Bronchus fibroblast of lung (primary cell): Measurements from ENCODE around the genes SLC4A2 and FASTK.

GRCh38 chr7:150901104-150901796 lies 48.9 kb downstream of the AOC1 start:
- RAMPAGE, long total RNA: no peak

DNA sequence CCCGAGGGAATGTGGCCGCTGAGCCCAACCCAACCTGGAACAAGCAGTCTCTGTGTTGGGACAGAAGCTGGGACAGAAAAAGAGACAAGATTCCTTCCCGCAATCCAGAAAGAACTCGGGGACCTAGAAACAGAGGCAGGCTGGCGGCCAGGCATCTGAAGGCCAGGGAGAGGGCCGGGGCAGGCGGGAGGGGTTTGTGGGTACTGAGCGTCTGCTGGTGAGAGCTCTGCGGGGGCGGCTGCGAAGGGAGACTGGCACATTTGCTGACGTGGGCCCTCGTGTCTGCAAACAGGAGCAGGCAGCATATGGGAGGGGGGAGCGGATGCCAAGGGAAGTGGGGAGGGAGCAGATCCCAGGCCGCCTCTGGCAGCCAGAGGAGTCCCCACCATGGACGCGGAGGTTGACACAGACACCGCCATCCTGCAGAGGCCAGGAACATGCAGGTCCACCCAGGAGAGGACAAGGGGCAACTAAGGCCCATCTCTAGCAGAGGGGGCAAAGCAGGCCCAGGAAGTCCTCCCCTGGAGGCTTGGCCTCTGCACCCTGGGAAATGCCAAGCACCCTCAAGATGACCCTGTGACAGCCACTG lies 32.2 kb downstream of the KCNH2 start:
- RAMPAGE, long total RNA: no peak

- RAMPAGE, long total RNA: no peak
These were observed 26.8 kb downstream of the KCNH2 start for GRCh38 chr7:150951228-150951868.

- RAMPAGE, long total RNA: no peak
These were observed 22.6 kb downstream of the KCNH2 start for GRCh38 chr7:150955165-150956253.

DNA sequence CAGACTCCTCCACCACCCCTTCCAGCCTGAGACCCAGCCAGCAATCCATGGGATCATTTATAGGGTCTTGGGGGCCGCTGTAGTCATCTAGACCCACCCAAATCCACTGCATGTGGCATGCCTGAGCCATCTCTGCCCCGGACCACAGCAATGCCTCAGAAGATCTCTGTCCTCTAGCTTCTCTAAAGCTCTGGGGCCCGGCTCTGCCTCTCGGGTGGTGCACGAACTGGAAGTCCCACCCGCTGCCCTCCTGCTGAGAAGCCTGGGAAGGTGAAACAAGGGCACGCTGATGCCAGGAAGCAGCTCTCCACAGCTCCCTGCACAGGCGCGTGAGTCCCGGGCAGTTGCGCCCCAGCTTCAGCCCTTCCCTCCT lies 12.9 kb downstream of the KCNH2 start:
- RAMPAGE, long total RNA: no peak

DNA sequence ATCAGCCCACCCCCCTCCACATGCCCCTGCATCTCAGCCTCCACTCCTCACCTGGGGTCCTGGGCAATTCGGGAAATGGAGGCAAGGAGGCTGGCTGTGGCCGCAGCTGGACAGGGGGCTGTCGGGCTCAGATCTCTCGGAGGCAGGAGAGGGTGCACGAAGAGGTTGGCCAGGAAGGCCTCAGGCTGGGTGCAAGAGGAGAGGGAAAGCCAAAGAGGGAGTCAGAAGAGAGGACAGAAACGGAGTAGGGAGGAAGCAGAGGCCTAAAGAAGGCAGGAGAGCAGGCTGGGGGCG lies 7.7 kb downstream of the ATG9B start:
- RAMPAGE, long total RNA: no peak

DNA sequence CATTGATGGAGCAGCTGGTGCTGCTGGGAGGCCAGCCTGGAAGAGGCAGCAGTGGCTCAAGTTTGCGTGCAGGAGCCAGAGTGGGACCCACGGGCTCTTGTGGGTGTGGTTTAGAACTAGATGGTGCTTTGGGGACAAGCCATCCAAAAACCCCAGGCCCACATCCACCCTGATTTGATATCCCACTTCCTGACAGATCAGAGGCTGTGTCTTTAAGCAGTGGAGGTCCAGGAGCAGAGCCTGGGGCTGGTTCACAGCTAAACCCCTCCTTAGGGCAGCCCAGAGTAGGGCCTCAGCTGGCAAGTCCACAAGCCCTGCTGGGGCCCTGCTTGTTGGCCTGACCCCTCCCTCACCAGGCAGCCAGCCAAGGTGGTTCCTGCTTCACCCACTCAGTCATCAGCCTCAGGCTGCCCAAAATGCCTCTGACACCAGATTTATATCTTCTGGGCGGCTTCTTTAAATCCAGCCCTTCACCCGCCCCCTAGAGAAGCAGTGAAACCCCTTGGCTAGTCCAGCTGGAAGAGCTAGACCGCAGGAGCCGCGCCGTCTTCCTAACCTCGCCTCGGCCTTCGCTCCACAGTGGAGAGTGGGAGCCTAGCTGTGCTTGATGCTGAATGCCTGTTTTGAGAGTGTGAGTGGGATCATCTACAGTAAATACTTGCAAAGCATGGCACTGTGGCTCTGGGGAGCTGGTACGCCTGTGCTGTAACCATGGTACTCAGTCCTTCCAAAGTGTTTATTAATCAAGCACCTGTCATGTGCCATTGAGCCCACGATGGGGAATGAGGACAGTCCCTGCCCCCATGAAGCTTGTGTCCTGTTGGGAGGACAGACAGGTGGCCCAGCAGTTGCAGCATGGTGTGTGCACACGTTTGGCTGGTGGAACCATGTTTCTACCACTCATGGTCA lies 1.3 kb upstream of the ASIC3 start:
- RAMPAGE, long total RNA: no peak

DNA sequence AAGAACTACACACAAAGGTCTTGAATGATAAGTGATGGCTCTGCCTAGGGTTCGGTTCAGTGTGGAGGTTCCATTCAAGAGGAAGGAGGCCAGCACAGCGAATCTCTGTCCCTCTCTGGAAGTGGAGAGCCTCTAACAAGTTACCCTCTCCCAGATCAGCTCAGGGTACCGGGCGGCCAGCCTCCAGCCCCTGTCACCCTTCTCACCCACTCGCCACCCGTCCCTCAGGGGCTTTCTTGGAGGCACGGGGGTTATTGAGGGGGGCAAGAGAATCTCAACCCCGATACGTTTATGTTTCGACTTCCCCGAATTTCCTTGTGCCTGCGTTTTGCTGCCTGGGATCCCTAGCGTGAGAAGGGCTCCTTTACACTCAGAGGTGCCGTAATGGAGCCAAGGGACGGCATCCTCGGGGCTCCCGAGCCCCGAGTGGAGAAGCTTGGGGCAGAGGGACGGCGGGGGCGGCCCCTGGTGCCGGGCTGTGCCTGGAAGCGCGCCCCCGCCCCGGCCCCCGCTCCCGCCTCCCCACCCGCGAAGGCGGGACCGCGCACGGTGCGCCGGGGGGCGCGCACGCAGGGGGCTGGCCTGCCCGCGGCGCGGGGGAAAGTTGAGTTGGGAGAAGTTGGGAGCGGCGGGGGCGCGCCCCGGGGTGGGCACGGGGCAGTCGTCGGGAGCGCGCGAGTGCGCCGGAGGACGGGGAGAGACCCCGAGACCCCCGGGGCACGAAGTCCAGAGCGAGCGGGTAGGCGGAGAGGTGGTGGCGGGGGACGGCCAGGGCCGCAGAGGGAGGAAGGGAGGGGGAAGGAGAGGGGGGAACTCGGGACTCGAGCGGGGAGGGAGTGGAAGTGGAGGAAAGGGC lies at the start of gene SLC4A2:
SLC4A2 (plus strand) TSS at position 566 of the 856 bp plus-strand sequence.
- RAMPAGE, long total RNA: no peak

- RAMPAGE, long total RNA: no peak
These were observed 4.5 kb downstream of the FASTK start for GRCh38 chr7:151075768-151076808.

- RAMPAGE, long total RNA: no peak
These were observed 3.4 kb downstream of the FASTK start for GRCh38 chr7:151077025-151077736.

- RAMPAGE, long total RNA: start-site peak on the minus strand at chr7:151080795-151080809, 132 and 69 reads in 2 replicates
These were observed at the start of gene FASTK for GRCh38 chr7:151080691-151081788. FASTK (minus strand) TSS chr7:151080809.

DNA sequence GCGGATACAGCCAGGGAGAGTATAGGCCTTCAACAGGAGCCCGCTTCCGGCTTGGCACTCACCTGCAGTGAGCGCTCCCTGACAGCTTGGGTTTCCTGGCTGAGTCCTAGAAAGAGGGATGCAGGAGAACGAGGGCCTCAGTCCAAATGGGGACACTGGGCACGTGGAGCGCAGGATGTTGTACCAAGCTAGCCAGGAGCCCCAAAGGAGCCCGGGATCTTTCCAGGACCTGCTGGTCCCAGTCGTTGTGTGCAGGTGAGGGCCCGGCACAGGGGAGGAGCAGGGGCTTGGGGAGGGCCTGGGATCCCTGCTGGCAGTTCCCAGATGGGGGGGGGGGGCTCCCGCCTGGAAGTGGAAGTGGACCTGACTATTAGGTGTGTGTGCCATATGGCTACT lies 3.6 kb downstream of the AGAP3 start:
- RAMPAGE, long total RNA: no peak

DNA sequence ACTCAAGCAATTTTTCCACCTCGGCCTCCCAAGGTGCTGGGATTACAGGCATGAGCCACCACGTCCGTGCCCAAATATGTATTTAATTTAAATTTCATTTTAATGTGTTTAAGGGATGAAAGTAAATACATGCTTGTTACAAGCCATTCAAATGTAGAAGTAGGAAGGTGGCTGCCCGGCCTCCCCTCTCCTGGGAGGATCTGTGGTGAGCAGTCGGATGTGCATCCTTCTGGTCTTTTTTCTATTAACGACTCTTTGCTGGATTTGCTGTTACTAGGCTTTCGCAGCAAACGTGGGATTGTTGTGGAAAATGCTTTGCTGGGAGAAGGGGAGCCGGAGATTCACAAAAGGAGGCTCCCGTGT lies 7.1 kb downstream of the AGAP3 start:
- RAMPAGE, long total RNA: no peak

DNA sequence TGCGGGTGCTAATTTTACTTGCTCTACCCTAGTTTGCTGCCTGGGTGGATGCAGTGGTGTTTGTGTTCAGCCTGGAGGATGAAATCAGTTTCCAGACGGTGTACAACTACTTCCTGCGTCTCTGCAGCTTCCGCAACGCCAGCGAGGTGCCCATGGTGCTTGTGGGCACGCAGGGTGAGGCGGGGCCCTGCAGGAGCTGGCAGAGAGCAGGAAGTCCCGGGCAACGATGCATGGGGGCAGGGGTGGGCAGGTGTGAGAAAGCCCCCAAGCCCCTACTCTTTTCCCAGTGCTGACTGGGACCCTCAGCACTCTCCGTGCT lies 31.3 kb downstream of the AGAP3 start:
- RAMPAGE, long total RNA: no peak

DNA sequence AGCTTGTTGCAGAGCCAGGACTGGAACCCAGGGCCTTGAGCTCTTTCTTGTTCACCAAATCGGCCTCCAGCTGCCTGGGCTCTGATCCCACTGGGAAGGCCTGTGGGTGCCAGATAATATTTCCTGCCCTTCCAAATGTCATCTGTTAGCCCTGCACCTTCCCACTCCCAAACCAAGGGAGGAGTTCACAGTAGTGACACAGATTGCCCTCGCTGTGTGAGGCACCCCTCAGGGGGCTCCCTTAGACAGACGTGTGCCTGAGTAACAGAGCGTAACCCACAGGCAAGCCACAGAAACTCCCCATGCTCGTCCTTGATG lies 973 bp upstream of the ASB10 start:
- RAMPAGE, long total RNA: no peak

DNA sequence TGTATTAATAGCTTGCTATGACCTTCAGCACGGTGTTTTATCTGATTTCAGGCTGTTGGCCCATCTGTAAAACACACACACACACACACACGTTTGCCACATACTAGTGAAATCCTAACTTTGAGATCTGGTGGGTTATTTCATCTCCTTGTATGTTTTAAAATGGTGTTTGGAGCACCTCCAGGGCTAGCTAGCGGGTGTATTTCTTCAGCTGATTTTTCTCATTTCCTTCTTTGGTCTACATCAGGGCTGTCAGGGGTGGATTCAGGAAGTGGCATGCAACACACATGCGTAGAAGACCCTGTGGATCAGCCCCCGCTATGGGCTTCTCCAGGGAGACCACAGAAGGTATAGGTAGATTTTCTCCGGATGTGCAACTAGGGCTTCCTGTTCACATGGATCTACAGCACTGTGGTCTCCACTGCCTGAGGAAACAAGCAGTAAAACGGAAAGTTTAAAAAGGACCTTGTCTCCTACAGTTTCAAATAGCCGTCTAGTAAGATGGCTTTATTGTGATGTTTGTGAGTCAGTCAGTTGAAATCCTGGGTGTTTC lies 10.3 kb downstream of the NUB1 start:
- RAMPAGE, long total RNA: no peak

GRCh38 chr7:151355757-151356366 lies 14.2 kb downstream of the NUB1 start:
- RAMPAGE, long total RNA: no peak

GRCh38 chr7:151503768-151504668 lies 15.7 kb downstream of the RHEB start:
- RAMPAGE, long total RNA: no peak

DNA sequence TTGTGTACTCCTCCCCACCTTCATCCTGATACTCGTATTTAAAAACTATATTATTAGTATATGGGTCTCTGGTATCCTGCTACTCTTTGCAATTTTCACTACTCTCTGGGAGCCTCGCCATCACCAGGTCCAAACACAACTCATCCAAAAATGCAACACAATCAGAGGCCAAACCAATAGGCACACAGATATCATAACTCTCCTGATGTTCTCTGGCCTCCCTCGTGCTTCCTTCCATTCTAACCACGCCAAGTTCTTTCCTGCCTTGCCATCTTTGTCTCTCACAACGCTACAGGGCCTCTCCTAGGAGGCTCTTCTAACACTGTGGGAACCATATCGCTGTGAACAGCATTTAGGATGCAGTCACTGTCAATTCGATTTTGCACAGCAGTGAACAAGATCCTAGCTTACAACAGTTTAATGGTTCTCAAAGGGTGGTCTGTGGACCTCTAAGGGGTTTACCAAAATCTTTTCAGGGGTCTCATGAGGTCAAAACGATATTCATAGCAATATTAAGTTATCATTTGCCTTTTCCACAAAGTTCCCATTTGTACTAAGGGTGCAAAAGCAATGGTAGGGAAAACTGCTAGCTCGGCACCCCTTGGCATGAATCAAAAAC lies 7.2 kb downstream of the RHEB start:
- RAMPAGE, long total RNA: no peak

DNA sequence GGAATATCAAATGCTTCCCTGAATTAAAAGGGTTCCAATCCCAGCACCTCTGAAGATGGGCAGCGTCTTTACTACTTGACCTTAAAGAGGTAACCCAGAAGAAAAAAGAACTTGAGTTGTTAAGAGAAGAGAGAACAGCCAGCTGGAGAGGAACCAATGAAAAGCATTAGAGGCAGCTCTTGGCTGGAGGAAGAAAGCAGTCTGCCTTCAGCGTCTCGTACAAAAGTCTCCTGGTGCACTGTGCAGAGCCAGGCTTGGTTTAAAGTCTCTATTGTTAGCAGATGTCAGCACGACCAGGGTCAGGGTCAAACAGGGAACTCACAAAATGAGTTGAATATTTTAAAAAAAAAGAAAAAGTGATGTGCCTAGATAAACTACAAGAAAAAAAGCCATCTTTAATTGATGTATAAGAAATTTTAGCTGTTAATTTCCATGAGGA lies 18.5 kb upstream of the RHEB start:
- RAMPAGE, long total RNA: no peak